Aortic smooth muscle cell (primary cell): ENCODE measurements around a stretch of chr10.

DNA sequence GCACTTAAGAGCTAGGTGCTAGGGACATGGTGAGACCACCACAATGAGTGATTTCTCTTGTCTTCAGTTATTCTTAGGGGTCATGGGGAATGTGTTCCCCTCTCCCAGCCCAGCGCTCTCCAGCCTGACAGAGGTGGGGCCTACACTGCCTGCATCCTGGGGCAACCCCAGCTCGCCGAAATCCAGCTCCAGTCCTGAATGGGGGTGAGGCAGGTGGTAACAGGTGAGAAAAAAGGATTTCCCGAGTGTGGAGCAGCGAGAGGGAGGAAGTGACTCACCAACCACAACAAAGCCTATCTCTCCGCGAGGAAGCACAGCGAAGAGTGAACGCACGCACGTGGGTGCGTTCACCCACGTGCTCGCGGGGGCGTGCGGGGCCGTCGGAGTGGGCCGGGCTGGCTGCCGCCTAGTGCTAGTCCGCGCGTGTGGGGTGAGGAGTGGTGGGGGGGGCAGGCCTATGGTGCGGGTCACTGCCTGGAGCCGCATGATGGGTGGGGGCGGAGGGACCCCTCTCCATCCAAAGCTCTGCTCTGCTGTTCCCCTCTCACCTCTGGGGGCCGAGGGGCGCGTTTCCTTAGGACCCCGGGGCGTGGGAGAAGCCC is 862 bp upstream of the PALD1 start:
- RRBS = 2% methylated on average over 2 of the region's 32 CpGs

GRCh38 chr10:70600714-70601232 is 1.8 kb downstream of the PRF1 start:
- RRBS = no CpG with 5 or more reads among the region's 12 CpGs

DNA sequence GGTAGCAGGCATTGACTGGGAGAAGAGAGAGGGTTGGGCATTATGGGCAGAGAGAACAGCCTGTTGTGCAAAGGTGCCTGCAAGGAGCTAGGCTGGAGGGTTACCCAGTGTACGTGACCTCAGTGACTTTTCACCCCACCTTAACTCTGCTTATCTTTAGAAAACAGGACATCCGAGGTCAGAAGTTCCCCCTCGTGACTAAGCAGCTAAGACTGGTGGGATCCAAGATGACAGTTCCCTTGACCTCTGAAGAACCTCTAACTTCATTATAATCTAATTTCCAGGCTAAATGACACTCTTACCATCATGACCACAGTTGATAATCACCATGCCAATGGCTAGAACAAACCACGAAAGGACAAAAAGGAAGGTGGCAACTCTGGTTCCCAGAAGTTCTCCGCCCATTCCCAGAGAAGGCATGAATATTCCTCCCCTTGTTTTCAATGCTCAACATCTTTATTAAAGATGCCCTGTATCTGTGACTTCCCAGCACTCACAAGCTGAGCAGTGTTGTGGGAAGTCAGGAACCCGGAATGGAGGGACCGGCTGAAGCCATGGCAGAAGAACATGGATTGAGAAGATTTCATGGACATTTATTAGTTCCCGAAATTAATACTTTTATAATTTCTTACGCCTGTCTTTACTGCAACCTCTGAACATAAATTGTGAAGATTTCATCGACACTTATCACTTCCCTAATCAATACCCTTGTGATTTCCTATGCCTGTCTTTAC is 4.9 kb upstream of the ADAMTS14 start:
- RRBS = no CpG with 5 or more reads among the region's 10 CpGs

GRCh38 chr10:70699326-70700125 is 27.2 kb downstream of the ADAMTS14 start:
- RRBS = no CpG with 5 or more reads among the region's 13 CpGs

- RRBS = 58% methylated on average over 4 of the region's 12 CpGs
Observed at GRCh38 chr10:70761018-70761899, 23.9 kb downstream of the TBATA start.

DNA sequence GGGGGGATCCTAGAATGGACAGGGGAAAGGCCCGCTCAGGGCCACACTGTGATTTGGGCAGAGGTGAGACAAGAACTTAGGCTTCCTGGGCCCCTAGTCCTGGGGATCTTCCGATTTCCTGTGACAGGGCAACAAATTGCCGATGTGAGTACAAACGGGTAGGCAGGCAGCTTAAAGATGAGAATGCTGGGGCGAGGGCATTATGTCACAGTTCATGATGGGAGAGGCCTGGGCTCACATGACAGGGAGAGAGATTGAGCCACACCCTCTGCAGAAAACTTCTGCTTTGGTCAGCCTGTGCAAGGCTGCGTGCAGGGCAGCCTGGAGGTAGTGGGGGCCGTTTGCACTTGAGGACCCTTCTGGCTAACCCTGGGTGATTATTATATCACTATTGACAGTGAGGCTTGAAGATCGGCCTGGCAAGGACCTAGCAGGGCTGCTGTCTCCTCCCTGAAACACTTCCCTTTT is 5.2 kb downstream of the TBATA start:
- RRBS = no CpG with 5 or more reads among the region's 8 CpGs

- RRBS = no CpG with 5 or more reads among the region's 7 CpGs
Observed at GRCh38 chr10:70917881-70918288, 29.5 kb upstream of the PCBD1 start.

DNA sequence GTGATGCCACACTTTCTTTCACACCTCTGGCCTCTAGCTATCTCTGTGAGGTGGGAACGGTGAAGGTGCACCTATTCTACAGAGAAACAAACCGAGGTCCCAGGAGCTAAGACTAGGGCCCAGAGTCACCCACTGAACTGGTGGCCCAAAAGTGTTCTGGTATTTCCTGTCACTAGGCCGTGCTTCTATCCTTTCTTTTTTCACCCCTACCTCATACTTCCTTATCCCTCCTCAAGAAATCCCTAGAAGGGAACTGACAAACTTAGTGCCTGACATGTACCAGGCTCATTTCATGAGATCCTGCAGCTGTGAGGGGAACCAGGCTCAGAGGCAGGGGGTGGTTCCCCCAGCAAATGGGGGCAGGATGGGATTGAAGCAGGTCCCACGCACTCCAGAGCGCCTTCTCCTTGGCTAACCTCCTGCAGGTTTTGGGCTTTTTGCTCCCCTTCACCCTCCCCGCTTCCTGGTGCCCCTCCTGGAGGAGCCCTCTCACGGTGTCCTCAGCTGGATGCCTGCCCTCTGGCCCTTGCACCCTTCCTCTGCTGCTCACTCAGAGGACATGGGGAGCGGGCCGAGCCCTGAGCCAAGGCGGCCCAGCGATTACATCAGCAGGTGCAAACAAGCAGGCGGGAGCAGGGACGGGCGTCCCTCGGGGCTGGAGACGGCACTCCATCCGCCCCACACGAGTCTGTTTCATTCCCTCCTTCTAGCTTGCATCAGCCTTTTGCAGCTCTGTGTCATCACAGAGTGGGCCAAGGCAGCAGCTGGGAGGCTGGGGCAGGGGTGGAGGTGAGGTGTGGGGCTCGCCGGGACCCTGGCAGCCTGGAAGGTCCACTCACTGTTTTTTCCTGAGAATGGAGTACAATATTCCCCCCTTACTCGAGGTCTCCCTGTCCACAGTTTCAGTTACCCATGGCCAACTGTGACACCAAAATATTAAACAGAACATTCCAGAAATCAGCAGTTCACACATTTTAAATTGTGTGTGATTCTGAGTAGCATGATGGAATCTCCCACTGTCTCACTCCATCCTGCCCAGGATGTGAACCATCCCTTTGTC is 52.8 kb upstream of the SLC29A3 start:
- RRBS = no CpG with 5 or more reads among the region's 21 CpGs

- RRBS = no CpG with 5 or more reads among the region's 23 CpGs
Observed at GRCh38 chr10:71291272-71292183, 27.5 kb upstream of the SLC29A3 start.

- RRBS = 61% methylated on average over 3 of the region's 14 CpGs
Observed at GRCh38 chr10:71293722-71294146, 25.3 kb upstream of the SLC29A3 start.

DNA sequence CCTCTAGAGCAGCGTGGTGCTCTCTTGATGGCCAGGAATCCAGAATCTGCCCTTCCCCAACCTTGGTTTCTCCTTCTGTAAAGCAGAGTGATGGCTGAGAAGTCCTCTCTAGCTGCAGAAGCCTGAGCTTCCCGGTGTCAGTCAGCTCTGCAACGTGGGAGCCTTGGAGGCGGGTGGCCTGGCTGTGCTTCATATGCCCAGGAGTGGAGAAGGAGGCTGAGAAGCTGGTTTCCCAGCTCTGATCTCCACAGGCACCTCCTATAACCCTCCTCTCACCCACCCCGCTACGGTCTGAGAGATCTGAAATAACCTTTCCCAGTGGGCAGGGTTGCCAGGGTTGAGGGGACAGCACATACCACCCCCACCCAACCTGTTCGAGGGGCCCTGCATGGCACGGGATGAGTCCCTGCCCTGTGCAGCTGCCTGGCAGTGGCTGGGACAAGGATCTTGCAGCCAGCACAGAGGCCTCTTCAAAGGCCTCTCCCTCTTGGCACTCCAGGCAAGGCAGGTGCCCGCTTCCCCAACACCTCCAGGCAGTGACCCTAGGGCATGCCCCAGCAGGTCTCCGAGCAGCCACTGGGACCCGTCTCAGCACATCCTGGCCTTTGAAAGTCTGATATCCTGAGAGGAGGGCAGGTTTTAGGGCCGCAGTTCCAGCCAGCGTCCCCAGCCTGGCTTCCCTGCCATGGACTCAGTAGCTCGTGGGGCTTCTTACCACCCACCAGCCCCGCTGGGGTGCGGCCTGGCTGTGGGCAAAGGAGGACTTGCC is 18.3 kb upstream of the SLC29A3 start:
- RRBS = no CpG with 5 or more reads among the region's 16 CpGs

GRCh38 chr10:71302961-71303542 is 16.0 kb upstream of the SLC29A3 start:
- RRBS = no CpG with 5 or more reads among the region's 6 CpGs

DNA sequence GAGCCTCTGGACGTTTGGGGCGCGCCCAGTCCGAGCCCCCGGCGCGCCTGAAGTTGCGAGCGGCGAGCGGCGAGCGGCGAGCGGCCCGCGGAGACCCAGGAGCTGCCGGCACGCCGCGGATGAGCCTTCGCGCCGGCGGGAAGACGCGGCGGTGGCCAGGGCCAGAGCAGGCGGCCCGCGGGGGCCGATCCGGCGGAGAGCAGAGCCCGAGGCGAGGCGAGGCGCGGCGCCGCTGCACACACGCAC is 273 bp downstream of the CDH23 start:
- RRBS = 1% methylated on average over 37 of the region's 42 CpGs

DNA sequence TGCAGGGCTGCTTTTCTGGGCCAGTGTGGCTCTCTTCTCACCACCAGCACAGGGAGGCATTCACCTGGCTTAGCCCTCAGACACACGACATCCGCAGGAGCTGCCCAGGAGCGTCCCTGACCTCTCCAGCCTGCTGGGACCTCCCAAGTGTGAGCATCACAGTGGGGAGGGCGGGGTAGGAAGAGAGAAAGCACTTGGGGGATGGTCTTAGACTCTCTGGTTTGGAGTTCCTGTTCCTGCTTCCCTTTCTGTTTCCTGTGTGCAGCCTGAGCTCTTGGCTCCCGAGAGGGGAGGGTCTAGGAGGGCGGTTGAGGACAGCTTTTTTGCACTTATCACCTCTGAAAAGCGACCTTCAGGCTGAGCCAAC is 78.4 kb downstream of the CDH23 start:
- RRBS = no CpG with 5 or more reads among the region's 7 CpGs

GRCh38 chr10:71614925-71615543 is 104.5 kb downstream of the C10orf105 start:
- RRBS = no CpG with 5 or more reads among the region's 6 CpGs

- RRBS = no CpG with 5 or more reads among the region's 10 CpGs
Observed at GRCh38 chr10:71635301-71635992, 84.1 kb downstream of the C10orf105 start.

DNA sequence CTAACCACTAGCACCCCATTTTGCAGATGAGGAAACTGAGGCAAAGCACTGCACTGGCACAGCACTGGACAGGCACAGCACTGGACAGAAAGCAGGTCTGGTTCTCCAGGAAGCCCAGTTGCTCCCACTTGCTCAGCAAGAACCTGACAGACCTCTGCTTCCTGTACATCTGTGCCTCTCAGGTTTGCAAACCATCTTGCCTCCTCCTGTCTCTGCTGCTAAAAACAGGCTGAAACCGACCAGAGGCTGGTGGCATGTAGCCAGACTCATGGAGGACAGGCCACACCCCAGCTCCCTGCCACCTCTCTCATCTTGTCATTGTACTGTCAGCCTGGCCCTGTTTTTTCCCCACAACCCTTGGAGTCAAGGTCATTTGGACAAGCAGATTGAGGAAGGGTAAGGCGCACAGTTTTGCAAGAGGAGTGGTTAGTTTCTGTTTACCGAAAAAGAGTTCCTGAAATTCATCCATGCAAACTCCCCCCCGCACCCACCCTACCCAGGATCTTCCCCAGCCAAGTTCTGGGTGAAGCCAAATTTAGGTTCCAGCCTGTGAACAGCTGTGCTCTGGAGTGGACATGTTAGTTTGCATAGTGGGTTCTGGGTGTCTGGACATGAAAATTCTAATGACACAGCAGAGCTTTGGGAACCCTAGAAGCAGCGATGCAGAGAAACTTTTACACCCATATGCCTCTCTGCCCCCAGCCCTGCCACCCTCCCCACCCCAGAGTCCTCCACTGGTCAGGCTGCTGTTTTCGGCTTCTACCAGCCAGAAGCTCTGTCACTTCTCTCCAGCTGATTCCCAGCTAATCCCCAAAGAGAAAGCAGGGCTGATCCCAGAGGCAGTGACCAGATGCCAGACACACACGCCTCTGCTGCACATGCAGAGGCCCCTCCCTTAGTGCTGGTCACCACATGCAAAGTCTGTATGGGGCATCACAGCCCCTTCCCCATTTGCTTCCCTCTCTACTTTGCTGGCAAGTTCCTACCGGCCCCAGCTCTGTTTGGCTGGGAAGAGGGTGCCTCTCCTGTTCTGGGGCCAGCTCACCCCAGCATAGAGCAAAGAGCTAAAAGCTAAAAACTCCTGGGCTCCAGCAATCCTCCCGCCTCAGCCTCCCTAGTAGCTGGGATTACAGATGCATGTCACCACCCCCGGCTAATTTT is 8.5 kb upstream of the C10orf105 start:
- RRBS = no CpG with 5 or more reads among the region's 10 CpGs

DNA sequence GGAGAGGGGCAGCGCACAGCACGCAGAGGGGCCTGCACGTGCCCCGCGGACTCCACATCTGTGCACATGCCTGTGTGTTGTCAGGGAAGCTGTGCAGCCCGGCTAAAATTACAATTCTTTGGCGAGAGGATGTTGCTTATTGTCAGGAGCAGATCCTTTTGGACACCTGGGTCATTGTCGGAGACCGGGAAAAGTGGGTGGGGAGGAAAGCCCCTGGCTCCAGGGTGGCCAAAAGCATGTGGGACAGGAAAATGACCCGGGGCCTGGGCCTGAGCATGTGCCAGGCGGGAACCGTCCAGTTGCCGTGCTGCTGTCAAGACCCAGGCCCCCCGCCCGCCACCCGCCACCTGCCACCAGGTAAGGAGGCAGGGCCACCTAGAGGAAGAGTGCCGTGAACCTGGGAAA is 7.3 kb downstream of the VSIR start:
- RRBS = 74% methylated on average over 5 of the region's 17 CpGs

- RRBS = 5% methylated on average over 12 of the region's 41 CpGs
Observed at GRCh38 chr10:71805557-71806594, 32.6 kb upstream of the VSIR start.

GRCh38 chr10:71807488-71808617 is 34.5 kb upstream of the VSIR start:
- RRBS = 90% methylated on average over 5 of the region's 24 CpGs